Retinal pigment epithelial cell (primary cell): Measurements from ENCODE around the gene NBPF3.

GRCh38 chr1:19904626-19905260 lies 18.7 kb downstream of the PLA2G2E start:
- RRBS = no CpG with 5 or more reads among the region's 8 CpGs

DNA sequence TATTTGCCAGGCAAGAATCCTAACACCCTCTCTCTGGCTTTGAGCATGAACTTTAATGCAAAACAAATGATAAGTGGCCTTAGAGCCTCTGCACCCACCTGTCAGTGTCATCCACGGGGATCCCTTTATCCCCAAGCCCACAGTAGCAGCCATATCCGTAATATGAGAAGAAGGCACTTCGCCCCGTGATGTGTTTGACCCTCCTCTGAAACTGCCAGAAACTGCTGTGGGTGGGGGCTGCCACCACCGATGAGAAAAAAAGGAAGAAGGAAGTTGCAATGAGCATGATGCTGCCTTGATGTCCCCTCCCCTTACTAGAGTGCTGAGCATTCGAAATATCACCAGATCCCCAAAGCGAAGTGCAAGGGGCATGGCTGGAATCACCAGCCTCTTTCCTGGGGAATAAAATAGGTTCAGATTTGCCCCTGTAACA lies 11.0 kb upstream of the UBXN10 start:
- RRBS = no CpG with 5 or more reads among the region's 7 CpGs

- RRBS = 2% methylated on average over 7 of the region's 23 CpGs
These were observed 26.7 kb upstream of the PLA2G2C start for GRCh38 chr1:20212789-20213610.

GRCh38 chr1:20242805-20243595 lies 47.7 kb upstream of the VWA5B1 start:
- RRBS = no CpG with 5 or more reads among the region's 41 CpGs

DNA sequence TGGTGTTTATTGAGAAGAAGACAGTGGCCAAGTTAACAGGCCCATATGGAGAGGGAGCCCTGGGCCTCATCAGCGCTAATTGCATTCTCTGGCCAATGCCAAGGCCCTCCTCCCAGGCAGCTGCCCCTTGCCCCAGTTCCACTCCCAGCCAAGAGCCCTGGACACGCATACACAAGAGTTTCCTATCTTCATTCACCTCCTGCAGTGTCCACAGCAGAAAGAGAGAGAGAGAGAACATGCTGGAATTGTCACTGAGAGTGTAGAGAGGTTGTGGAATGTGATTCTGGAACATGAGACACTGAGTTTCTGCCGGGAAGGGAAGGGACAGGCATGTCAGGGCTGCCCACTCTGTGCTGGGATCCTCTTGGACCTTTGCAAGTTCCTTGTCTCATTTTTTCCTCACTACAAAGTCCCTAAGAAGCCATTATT lies 25.4 kb upstream of the VWA5B1 start:
- RRBS = no CpG with 5 or more reads among the region's 3 CpGs

DNA sequence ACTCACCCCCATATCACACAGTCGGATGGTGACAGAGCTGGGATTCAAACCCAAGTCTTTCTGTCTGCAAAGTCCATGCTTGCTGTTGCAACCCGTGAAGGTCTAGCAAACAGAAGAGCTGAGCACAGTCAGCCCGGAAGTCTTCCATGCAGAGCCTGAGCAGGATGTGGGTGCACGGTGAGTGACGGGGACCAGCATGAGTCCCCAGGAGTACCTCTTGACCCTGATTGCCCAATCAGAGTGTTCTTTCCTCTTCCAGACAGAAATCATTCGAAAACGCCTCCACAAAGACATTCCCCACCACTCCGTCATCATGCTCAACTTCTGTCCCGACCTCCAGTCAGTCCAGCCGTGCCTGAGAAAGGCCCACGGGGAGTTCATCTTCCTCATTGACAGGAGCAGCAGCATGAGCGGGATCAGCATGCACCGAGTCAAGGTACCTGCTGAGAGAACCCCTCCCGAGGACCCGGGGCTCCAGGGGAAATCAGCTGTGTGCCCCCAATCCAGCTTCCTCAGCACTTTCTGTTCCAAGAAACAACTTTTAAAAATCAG lies 32.5 kb downstream of the VWA5B1 start:
- RRBS = no CpG with 5 or more reads among the region's 15 CpGs

GRCh38 chr1:20484007-20484157 lies 2.1 kb downstream of the CAMK2N1 start:
- RRBS = 5% methylated on average over 2 of the region's 9 CpGs

DNA sequence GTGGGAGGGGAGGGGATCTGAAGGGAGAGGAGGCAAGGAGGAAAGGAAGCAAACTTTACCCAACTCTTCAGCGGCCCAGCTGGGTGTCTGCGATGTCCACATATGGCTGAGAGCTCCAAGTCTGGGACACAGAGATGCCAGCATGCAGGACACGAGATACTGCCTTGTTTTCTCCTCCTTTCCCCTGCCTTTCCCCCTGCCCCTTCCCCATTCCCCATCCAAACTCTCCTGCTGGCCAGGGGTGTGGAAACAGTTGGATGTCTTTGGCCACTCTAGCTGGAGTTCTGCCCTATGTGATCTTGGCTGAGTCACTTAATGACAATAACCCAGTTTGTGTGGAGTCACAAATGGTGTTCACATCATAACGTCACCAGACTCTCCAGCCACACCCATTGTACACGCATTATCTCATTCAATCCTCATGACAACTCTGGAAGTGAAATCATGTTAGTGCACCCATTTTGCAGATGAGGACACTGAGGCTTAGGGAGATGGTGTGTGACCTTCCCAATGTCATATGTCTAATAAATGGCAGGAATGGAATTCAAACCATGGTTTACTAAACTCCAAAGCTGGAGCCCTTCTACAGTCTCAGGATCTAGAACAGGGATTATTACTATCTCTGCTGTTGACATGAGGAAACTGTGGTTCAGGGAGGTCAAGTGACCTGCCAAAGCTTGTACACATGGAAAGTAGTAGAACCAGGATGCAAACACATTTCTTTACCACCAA lies 1.3 kb upstream of the CDA start:
- RRBS = no CpG with 5 or more reads among the region's 5 CpGs

DNA sequence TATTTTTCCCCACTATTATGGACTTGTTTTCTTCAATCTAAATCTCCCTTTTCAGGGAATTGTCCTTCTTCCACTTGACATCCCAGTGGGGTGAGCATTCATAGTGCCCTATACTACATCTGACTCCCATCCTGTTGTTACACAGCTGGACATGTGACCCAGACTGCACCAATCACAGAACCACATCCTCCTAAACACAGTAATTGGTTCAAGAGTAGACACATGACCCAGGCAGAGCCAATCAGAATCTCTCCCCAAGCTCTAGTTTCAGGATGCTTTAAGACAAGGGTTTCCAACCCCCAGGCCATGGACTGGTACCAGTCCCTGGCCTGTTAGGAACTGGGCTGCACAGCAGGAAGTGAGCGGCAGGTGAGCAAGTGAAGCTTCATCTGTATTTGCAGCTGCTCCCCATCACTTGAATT lies 5.6 kb upstream of the DDOST start:
- RRBS = no CpG with 5 or more reads among the region's 1 CpG

- RRBS = no CpG with 5 or more reads among the region's 5 CpGs
These were observed 7.5 kb downstream of the HP1BP3 start for GRCh38 chr1:20779593-20780086.

DNA sequence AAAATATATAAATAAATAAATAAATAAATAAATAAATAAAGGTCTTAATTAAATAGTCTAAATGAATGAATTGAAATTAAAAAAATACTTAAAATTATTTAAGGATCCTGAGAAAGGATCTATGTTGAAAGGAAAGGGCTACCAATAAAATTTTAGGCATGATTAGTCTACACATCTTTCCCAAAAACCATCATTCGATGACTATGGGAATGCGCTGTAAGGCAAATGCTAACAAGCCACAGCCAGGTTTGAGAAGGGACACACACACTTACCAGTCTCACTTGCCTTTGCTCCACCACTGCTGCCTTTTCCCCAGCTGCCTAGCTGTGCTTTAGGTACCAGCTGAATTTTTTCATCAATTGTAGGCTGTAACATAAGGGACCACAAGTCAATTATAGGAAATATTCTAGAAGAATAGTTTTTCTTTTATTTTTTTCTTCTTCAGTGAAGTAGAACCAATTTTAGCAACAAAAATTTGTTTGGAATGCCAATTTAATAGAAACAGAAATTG lies 67.7 kb upstream of the HP1BP3 start:
- RRBS = no CpG with 5 or more reads among the region's 2 CpGs

- RRBS = no CpG with 5 or more reads among the region's 3 CpGs
These were observed 190.8 kb downstream of the EIF4G3 start for GRCh38 chr1:20985792-20986419.

- RRBS = no CpG with 5 or more reads among the region's 6 CpGs
These were observed 15.4 kb downstream of the ECE1 start for GRCh38 chr1:21274907-21275249.

DNA sequence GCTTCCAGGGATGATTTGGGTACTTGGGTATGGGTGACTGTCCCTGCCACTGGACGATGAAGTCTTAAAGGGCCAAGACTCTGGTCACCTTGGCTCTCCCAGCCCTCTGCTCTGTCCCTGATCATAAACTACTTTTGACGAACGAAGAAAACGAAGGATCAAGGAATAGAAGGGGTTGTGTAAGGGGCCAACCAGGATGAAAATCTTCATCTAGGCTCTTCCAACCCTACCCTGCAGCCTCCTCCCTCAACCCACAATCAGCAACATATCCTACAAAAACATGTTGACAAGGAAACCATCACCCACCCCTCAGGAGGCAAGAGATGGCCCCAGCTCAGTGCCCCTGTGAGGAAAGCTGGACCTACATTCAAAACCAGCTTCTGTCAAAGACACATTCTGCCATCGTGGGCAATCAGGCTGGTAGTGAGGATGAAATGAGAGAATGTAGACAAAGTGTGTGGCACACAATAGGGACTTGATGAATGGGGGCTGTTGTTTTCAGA lies 20.5 kb upstream of the ECE1 start:
- RRBS = no CpG with 5 or more reads among the region's 5 CpGs

DNA sequence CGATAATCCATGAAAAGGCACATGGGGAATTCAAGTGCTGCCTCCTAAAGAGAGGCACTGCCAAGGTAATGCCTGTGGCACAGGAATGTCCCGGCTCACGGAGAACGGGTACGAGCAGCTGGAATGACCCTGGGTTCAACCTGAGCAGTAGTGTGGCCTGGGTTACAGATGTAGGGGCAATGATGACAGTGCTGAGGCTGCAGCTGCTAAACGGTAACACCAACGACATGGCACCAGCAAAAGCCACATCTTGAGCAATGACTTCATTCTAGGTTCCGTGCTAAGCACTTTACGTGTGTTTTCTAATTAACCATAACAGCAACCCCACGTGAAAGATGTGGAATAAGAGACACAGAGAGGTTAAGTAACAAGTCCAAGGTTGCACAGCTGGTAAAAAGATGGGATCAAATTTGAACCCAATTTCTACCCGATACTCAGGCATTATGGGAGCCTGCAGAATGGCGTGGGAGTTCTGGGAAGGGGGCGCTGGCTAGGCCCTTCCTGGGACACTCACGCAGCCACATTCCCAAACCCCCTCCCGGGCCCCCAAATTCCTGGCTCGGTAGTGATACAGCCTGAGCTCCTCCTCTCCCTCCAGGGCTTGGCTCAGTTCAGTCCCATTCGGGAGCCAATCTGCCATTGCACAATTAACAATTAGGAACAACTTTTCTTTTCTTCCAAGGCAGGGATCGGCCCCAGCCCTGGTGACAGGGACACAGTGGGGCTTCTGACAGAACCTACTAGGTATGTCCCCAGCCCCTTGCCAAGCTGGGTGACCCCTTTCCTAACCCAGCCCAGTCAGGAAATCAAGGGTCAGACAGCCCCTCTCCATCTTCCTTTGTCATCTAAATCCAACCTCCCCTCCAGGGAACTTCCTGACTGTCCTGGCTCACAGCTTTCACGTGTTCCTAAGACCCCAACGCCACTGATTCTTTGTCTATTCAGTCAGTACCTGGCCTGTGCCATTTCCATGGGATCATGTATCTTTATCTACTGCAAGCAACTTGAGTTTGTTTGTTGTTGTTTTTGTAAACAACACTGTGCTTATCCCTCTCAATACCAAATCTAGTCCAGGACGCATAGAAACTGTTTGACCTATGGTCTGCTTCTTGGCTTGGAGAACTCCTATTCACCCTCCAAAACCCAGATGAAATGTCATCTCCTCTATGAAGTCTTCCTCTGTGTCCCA lies 23.9 kb upstream of the ECE1 start:
- RRBS = no CpG with 5 or more reads among the region's 21 CpGs

- RRBS = no CpG with 5 or more reads among the region's 19 CpGs
These were observed 30.0 kb upstream of the ECE1 start for GRCh38 chr1:21320041-21320846.

GRCh38 chr1:21335637-21336364 lies 45.5 kb upstream of the ECE1 start:
- RRBS = no CpG with 5 or more reads among the region's 5 CpGs

GRCh38 chr1:21337180-21337484 lies 46.9 kb upstream of the ECE1 start:
- RRBS = no CpG with 5 or more reads among the region's 7 CpGs

GRCh38 chr1:21439709-21440625 lies at the start of gene NBPF3:
Gene NBPF3, plus strand, starts transcription at chr1:21440137.
- RRBS = 0% methylated on average over 3 of the region's 87 CpGs